Keratinocyte (primary cell): ENCODE data around the genes PLCB4 and MKKS.

DNA sequence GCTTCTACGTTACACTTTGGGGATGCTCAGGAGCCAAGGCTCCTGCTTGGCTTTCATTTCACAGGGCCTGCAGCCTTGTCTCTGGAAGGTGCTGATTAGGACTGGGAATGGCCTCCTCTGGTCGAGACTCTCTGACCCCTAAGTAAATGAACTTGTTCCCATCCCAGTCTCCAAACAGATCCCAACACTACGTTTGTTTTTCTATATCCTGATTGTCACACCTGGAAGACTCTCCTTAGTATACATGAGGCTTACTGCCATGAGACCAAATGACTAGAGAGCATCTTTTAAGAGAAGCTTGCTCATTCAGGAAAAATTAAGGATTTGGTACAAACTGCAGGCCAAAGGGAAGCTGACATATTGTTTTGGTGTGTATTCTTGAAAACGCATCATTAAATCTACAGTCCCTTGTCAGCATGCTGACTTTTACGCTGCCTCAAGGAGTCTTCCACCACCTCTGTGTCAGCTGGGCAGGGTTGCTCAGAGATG lies 37.7 kb downstream of the TMX4 start:
CAGE:
- cytosol, long polyA minus RNA = no peak
- cytosol, long polyA plus RNA = no peak
- long polyA plus RNA = no peak
- nucleus, long polyA minus RNA = no peak
- nucleus, long polyA plus RNA = no peak

DNA sequence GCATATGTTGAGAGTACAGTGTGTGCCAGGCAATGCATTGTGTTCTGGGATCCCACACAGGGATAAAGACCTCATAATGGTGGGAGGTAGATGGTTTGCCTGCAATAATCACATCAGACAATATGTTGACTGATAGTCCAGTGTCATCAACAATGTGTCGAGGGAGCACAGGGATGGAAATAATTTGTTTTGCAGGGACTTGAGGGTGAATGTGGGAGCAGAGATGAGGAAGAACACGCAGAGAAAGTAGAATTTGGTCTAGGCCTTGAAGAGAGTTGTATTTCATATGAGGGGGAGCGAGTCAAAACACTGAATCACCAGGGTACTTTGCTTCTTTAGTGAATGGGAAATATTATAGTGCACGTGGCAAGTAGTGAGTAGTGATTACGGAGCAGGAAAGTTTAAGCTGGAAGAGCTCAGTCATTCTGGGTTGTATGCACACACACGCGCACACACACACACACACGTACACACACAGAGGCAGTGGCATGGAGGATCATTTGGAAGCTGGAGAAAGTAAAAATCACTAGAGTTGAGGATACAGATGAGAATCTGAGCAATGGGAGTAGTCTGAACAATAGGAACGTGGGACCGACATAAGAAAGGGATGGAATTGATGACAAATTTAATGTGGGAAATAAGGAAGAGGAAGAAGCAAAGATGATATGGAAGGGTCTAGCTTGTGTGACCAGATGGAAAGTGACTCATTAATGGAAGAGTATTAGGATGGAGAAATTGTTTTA lies 70.8 kb downstream of the PLCB1 start:
CAGE:
- cytosol, long polyA minus RNA = no peak
- cytosol, long polyA plus RNA = no peak
- long polyA plus RNA = no peak
- nucleus, long polyA minus RNA = no peak
- nucleus, long polyA plus RNA = no peak

DNA sequence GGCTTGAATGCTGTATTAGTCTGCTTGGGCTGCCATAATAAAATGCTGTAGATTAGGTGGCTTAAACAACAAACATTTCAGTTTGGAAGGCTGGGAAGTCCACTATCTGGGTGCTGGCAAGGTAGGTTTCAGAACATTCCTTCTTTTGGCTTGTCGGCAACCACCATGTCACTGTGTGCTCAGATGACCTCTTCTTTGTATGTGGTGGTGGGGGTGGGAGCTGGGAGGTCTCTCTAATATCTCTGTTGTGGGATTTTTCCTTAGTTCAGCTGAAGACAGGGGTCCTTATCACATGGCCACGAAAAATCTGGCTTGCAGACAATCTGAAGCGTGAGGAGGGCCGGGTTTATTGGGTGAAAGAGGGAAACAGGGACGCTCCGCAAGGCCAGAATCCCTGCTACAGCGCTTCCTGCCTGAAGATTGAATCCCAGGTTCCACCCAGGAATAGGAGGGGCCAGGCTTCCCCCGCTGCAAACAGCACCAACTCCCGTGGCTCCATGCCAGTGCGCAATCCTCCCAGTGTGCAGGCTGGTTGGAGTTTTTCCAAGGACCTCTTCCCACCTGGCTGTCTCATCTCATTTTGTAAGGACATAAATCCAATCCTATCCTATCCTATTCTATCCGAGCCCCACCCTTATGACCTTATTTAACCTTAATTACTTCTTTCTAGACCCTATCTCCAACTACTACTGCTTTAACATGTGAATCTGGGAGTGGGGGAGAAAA lies 299.9 kb downstream of the PLCB1 start:
CAGE:
- cytosol, long polyA minus RNA = no peak
- cytosol, long polyA plus RNA = no peak
- long polyA plus RNA = no peak
- nucleus, long polyA minus RNA = no peak
- nucleus, long polyA plus RNA = no peak

CAGE:
- cytosol, long polyA minus RNA = no peak
- cytosol, long polyA plus RNA = no peak
- long polyA plus RNA = no peak
- nucleus, long polyA minus RNA = no peak
- nucleus, long polyA plus RNA = no peak
Measured at GRCh38 chr20:8717514-8717916, 351.4 kb upstream of the PLCB4 start.

DNA sequence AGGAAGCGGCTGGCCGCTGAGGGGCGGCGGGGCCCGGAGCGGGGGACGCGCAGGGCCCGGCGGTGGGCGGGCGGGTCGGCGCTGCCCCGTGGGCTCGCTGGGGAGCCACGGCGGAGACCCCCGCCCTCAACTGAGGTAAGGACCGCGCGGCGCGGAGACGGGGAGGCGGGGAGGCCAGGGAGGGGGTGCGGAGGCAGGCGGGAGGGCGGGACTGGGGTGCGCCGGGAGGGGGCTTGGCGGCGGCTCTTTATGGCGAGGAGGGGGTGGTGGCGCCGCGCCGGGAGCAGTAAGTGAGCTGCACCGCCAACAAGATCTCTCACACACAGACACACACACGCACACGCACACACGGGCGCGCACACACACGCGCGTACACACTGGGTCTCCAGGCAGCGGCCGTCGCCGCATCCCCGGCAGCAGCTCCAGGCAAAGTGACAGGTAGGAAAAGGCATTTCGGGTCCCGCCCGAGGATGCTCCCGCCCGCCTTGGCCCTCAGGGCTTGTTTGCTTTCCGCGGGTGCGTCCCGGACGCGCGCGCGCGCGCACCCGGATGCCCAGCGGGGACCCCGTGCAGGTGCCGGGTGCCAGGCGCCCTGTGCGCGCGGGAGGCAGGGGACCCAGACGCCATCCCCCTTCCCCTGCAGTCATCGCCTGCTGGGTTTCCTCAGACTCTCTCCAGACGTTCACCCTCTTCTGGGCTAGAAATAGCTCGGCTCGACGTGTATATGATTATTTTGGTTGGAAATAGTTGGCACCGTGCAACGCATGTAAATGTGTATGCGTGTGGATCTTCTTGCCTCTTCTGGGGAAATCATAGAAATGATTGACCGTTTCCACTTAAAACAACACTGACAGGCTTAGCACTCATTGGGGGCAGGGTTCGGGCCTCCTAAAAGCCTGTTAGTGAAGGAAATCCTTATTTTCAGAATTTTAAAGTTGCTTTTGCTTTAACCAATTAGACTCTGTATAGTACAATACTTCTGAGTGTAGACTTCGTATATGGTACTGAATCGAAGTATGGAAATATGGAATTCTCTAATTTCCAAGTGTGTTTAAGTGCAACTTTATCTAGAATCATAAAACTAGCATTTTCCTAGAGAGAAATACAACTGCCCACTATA lies at the start of gene PLCB4:
Gene PLCB4, plus strand, starts transcription at position 319 of the 1,120 bp plus-strand sequence.
CAGE:
- cytosol, long polyA minus RNA = no peak
- cytosol, long polyA plus RNA = no peak
- long polyA plus RNA = no peak
- nucleus, long polyA minus RNA = no peak
- nucleus, long polyA plus RNA = no peak

DNA sequence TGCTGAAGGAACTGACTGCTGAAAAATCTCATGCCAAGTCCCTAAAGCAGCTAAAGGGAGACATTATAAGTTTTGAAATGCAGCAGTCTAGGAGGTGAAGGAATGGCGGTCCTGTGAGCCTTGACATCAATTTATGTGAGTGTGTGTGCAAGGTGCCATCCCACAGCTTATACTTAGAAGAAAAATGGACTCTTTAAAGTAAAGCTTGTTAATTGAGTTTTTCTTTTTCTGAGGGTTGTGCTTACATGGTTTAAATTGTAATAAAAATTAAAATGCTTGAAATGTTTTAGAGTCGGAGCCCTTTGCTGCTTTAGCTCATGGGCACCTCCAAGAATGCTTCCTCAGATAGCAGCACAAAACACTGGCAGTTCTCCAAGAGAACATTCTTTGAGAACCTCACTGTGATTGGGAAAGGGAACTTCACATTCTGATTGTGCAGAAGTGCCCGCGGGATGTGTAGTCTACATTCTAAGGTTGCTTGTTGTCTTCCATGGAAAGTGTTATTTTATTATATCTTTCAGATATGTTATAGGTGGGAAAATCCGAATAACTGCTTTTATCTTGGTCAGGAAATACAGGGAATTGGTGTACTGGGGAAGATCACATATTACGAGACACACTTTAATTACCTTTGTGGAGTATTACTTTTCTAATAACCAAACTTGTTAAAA lies 44.2 kb downstream of the PLCB4 start:
CAGE:
- cytosol, long polyA minus RNA = no peak
- cytosol, long polyA plus RNA = no peak
- long polyA plus RNA = no peak
- nucleus, long polyA minus RNA = no peak
- nucleus, long polyA plus RNA = no peak

CAGE:
- cytosol, long polyA minus RNA = no peak
- cytosol, long polyA plus RNA = no peak
- long polyA plus RNA = no peak
- nucleus, long polyA minus RNA = no peak
- nucleus, long polyA plus RNA = no peak
Measured at GRCh38 chr20:9261713-9262301, 192.9 kb downstream of the PLCB4 start.

DNA sequence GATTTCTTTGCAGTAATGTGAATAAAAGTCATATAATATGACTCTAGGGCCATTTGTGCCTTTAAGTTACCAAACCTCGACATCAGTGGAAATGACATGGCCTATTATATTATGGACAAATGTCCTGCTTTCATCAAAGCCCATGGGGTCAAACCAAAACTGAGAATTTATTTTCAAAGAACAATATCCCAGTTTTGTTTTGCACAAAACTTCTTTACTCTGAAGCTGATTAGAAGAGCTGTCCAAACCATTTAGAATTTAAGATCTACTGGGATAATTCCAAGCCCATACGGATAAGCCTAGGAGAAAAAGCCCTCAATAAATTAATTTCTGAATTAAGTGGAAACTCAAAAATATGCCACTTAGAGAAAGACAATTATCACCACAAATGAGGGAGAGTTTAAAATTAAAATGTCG lies 81.0 kb upstream of the ANKEF1 start:
CAGE:
- cytosol, long polyA minus RNA = no peak
- cytosol, long polyA plus RNA = no peak
- long polyA plus RNA = no peak
- nucleus, long polyA minus RNA = no peak
- nucleus, long polyA plus RNA = no peak

CAGE:
- cytosol, long polyA minus RNA = no peak
- cytosol, long polyA plus RNA = no peak
- long polyA plus RNA = start-site peak on the minus strand at chr20:10434150-10434214, 270 and 309 reads in 2 replicates
- nucleus, long polyA minus RNA = start-site peak on the minus strand at chr20:10434128-10434239, 16 reads
- nucleus, long polyA plus RNA = no peak
Measured at GRCh38 chr20:10433533-10434386, at the start of gene MKKS. Gene MKKS, minus strand, starts transcription at chr20:10434222.

GRCh38 chr20:10434387-10434912 lies 428 bp upstream of the MKKS start:
CAGE:
- cytosol, long polyA minus RNA = no peak
- cytosol, long polyA plus RNA = no peak
- long polyA plus RNA = no peak
- nucleus, long polyA minus RNA = no peak
- nucleus, long polyA plus RNA = no peak

GRCh38 chr20:10447096-10447571 lies 12.0 kb downstream of the SLX4IP start:
CAGE:
- cytosol, long polyA minus RNA = no peak
- cytosol, long polyA plus RNA = no peak
- long polyA plus RNA = no peak
- nucleus, long polyA minus RNA = no peak
- nucleus, long polyA plus RNA = no peak

DNA sequence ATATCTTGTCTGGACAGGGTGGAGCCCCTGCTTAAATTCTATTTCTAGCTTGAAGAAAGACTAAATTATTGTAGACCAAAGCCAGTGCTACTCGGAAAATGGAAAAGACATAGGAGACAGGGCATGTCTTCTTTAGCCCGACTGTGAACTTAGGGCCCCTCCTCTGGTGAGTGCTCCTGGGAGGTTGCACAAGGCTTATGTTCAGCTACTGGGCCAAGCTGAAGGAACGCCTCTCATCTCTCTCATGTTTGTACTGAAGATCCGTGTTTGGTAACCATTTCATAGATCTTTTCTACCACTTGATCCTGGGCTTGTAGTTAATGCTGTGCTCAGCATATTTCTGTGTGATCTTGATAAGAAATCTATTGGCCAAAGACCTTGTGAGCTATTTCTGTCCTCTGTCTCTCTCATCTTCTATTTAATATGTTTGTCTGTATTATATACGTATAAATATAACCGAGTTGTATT lies 70.3 kb downstream of the SLX4IP start:
CAGE:
- cytosol, long polyA minus RNA = no peak
- cytosol, long polyA plus RNA = no peak
- long polyA plus RNA = no peak
- nucleus, long polyA minus RNA = no peak
- nucleus, long polyA plus RNA = no peak

CAGE:
- cytosol, long polyA minus RNA = no peak
- cytosol, long polyA plus RNA = no peak
- long polyA plus RNA = no peak
- nucleus, long polyA minus RNA = no peak
- nucleus, long polyA plus RNA = no peak
Measured at GRCh38 chr20:10540460-10541177, 105.5 kb downstream of the SLX4IP start.

CAGE:
- cytosol, long polyA minus RNA = no peak
- cytosol, long polyA plus RNA = no peak
- long polyA plus RNA = no peak
- nucleus, long polyA minus RNA = no peak
- nucleus, long polyA plus RNA = no peak
Measured at GRCh38 chr20:10555918-10556479, 117.8 kb downstream of the JAG1 start.

CAGE:
- cytosol, long polyA minus RNA = no peak
- cytosol, long polyA plus RNA = no peak
- long polyA plus RNA = no peak
- nucleus, long polyA minus RNA = no peak
- nucleus, long polyA plus RNA = no peak
Measured at GRCh38 chr20:10558413-10559296, 115.1 kb downstream of the JAG1 start.

CAGE:
- cytosol, long polyA minus RNA = no peak
- cytosol, long polyA plus RNA = no peak
- long polyA plus RNA = no peak
- nucleus, long polyA minus RNA = start-site peak on the plus strand at chr20:10658602-10658631, 7 reads
- nucleus, long polyA plus RNA = no peak
Measured at GRCh38 chr20:10658420-10658912, 15.3 kb downstream of the JAG1 start.

GRCh38 chr20:10667789-10668389 lies 5.9 kb downstream of the JAG1 start:
CAGE:
- cytosol, long polyA minus RNA = no peak
- cytosol, long polyA plus RNA = no peak
- long polyA plus RNA = no peak
- nucleus, long polyA minus RNA = no peak
- nucleus, long polyA plus RNA = no peak

GRCh38 chr20:10994642-10995098 lies 320.9 kb upstream of the JAG1 start:
CAGE:
- cytosol, long polyA minus RNA = no peak
- cytosol, long polyA plus RNA = no peak
- long polyA plus RNA = no peak
- nucleus, long polyA minus RNA = no peak
- nucleus, long polyA plus RNA = no peak

DNA sequence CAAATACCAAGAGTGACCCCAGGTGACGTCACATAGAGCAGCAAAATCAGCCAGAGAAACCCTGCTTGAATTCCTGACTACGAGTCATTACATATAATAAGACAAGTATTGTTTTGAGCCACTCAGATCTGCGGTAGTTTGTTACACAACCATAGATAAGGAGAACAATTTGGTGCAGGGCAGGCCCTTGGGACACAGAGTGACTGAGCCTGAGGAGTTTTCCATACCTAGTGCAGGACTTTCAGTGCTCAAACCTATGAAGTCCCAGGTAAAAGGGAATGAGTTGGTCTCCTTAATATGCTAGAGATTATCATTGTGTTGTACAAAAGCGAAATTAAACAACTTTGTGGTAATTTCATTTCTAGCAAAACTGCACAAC lies 556.1 kb upstream of the JAG1 start:
CAGE:
- cytosol, long polyA minus RNA = no peak
- cytosol, long polyA plus RNA = no peak
- long polyA plus RNA = no peak
- nucleus, long polyA minus RNA = no peak
- nucleus, long polyA plus RNA = no peak

DNA sequence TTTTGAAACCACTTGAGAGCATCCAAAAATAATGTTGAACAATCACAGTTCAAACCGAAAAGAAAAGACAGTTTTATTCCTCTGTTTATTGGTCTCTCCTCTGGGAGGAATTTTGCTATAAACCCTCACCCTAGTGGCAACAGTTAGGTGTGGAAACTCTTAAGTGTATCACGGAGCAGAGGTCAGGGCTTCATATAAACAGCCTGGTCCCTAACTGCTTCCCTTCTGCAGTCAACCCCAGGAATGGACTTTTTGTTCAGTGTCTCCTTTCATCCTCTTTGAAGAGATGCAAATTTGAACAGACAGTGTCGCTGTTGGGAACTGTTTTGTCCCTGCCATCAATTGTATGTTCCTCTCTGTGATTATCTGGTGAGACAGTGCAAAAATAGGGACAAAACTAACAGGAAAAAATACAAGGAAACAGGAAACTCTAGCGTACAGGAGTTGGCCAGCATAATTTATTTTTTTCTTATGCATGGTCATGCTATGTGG lies 162.3 kb upstream of the BTBD3 start:
CAGE:
- cytosol, long polyA minus RNA = no peak
- cytosol, long polyA plus RNA = no peak
- long polyA plus RNA = no peak
- nucleus, long polyA minus RNA = no peak
- nucleus, long polyA plus RNA = no peak